Ileum (tissue), 1 donor: ENCODE measurements around a stretch of chr18.

GRCh38 chr18:59042062-59042813 lies 97.4 kb upstream of the SEC11C start:
- PRO-cap = no peak

DNA sequence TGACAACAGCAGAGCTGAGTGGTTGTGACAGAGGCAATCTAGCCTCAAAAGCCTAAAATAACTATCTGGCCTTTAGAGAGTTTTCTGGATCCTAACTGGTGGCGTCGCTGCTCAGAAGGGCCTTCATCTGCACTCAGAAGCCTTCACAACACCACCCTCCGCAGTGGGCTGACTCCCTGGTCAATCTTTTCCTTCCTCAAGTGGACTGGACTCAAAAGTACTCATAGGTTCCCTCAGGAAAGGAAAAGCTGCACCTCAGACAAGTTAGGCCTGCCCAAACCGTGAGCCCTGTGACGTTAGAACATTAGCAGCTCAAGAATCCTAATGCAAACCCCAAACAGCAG lies 146.9 kb downstream of the CCBE1 start:
- PRO-cap = no peak

GRCh38 chr18:61553885-61554301 lies 220.7 kb downstream of the CDH20 start:
- PRO-cap = no peak

GRCh38 chr18:61742697-61743111 lies 150.1 kb downstream of the RNF152 start:
- PRO-cap = no peak

GRCh38 chr18:61743112-61743488 lies 149.7 kb downstream of the RNF152 start:
- PRO-cap = no peak

GRCh38 chr18:61815297-61816342 lies 77.2 kb downstream of the RNF152 start:
- PRO-cap = no peak

DNA sequence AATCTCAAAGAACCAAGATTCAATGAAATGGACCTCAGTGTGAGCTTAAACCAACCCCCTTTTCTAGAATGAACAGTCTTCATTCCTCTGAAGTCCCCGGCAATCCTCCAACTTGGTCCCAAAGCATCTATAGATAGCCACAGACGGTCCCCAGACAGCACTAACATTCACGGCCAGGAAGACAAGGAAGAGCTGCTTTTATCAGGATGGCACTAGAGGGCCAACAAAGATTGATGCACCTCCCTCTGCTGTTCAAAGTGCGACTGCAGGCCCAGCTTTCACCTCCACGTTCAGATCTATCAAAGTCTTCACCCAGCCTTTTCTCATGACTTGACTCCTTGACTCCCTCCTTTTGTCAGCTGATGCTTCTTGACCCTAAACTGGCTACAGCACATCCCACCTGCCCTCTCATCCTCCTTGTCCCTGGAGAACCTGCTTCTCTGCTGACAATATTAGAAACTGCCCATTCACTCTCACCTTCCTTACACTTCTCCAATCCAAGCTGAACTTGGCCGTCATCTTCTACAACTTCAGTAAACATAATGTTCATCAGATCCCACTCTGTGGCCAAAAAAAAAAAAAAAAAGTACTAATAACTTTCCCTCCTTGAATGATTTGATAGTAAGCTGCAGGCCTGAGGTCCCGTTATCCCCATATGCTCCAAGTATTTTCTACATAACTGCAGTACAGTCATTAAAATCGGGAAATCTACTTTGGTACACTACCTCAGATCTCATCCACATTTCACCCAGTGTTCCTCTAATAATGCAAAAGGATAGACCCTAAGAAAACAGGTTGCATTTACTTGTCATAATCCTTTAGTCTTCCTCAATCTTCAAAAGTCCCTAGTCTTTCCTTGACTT lies 54.1 kb downstream of the RNF152 start:
- PRO-cap = no peak

- PRO-cap = no peak
Observed at GRCh38 chr18:61886696-61887270, 6.0 kb downstream of the RNF152 start.

- PRO-cap = no peak
Observed at GRCh38 chr18:61896557-61897225, 3.9 kb upstream of the RNF152 start.

- PRO-cap = no peak
Observed at GRCh38 chr18:61941564-61941800, 48.7 kb upstream of the RNF152 start.

DNA sequence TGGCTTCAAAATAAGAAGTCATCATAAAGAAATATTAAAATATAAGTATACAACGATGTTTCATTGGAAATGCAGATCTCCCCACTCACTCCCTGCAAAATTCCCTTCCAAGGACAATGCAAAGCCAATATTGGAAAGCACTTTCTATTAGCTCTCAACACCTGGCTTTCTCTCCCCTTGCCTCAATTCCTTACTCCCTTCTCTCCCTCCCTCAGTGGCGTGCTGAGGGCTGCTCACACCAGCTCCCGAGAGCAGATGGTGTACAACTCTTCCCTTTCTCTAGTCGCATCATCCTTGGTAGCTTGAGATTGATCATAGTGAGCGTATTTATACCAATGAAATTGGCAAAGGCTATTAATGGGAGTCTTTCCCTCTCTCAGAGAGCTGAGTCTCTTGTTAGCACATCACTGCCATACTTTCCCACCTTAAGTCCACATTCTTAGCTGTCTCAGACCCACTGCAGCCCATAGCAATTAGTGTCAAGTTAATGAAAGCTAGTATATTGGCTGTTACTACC lies 57.9 kb downstream of the PIGN start:
- PRO-cap = no peak

DNA sequence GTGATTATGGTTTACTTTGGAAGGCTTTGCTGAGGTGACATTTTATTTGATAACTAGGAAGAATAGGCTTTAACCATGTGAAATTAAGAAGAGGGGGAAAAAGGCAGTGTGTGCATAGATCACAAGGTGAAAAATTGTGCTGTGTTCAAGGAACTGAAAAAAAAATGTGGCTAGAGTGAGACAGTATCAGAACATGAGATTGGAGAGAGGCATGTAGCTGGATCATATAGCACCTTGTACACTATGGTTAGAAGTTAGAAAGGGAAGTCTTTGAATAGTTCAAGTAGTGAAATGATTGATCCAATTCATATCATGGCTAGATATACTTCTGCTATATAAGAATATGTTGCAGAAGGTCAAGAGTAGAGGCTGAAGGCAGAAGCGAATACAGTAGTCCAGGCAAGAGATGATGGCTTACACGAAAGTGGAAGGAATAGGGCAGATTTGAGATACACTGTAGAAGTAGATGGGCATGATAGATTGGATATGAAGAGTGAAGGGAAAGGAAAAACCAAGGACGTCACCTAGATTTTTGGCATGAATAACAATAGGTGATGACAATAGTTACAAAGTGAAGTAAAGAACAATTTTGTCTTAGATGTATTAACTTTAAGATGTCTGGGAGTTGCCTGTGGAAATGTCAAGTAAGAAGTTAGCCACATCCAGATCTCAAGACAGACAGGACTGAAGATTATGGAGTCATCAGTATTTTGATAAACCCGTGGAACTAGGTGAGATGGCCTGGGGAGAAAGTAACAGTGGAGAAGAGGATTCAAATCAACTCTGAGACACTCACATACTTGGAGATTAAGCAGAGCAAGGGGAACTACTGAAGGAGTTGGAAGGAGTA lies 12.0 kb upstream of the TNFRSF11A start:
- PRO-cap = no peak

GRCh38 chr18:62525537-62526007 lies 2.7 kb downstream of the ZCCHC2 start:
- PRO-cap = no peak

GRCh38 chr18:62533758-62534478 lies 11.1 kb downstream of the ZCCHC2 start:
- PRO-cap = no peak

DNA sequence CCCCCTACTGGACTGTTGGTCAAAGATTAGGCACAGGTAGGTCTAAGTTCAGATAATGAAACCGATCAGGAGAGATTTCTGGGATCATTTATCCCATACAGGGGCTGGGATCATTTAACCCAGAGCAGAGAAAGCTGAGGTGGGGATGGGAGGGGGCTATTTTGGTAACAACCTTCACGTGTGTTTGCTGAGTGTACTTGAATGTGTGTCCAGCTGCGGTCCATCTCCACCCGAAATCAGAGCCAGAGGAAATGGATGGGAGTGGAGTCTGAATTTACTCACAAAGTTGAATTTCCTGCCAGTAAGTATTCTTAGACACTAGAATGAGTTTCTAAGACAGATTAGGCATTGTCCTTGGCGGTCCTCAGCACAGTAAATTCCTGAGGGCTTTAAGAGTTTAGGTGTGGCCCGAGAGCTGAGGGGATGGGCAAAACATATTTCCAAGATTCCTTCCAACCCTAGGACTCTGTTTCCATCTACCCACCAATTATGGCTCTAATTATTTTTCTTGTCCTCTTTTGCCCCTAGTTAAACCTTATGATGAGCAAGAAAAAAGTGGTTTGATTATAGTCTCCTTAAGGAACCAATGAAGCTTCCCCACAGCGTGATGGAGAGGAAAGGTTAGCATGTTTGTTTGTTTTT lies 90.4 kb upstream of the PHLPP1 start:
- PRO-cap = no peak

GRCh38 chr18:63138937-63139543 lies 180.5 kb downstream of the BCL2 start:
- PRO-cap = no peak

DNA sequence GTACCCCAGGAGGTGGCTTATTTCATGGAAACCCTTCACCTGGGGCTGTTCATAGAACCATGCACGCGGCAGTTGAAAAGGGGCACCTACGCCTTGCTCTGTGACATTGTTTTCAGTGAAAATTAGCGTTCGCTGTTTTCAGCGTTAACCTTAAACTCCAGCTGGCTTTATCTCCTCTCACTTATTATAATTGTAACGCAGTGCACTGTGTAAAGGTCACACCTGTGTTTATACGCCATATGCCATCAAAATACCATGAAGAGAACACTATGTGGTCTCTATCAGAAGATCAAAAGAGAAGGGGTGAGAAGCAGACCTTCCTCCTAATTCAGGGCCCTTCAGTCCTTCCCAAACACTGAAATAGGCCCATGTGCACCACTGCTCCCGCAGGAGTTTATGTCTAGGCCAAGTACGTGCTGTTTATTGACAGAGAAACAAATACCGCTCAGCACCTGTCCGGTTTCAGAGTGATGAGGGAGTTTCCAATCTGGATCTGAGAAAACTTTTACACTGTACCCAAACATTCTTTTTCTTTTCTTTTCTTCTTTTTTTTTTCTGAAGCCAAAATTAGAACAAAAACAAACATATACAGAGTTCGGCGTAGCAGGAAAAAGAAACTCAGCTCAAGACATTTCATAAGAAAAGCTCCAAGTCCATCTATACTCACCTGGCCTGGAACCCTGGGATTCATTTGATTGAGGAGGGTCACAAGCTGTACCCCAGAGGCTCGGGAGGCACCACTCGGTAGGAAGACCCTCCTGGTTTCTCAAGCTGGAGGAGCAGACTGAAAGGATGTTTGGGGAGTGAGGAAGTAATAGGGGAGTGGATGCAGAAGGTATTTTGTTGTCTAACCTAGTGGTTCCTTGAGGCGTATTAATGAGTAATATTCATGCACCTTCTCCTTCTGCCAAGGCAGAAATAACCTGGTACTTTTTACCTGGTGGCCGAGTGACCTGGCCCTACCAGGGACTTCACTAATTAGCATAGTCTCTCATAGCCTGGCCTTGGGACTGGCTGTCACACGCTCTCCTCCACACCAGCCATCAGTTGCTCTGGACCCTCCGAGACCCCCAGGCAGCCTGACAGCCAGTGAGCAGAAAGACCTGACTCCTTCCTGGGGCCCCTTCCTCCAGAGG lies 161.8 kb downstream of the BCL2 start:
- PRO-cap = no peak

GRCh38 chr18:63178200-63179062 lies 141.1 kb downstream of the BCL2 start:
- PRO-cap = no peak

DNA sequence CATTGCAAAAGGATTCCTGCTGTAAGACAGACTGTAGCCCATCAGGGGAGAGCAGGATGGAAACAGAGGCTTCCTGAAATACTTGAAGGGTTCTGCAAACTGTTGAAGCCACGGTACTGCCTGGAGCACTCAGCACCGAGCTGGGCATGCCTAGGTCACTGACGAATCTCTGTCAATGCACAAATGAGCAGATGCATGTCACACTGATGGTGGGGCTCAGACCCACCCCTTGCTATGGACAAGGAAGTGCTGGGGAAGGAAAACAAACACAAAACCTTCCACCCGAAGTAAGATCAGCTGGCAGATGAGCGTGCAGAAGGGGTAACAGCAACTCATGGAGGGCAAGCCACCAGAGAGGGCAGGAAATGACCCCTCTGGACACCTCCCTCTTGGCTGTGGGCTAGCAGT lies 136.7 kb downstream of the BCL2 start:
- PRO-cap = no peak

GRCh38 chr18:63216867-63217526 lies 102.6 kb downstream of the BCL2 start:
- PRO-cap = no peak